ENCODE data around the gene LZIC.

DNA sequence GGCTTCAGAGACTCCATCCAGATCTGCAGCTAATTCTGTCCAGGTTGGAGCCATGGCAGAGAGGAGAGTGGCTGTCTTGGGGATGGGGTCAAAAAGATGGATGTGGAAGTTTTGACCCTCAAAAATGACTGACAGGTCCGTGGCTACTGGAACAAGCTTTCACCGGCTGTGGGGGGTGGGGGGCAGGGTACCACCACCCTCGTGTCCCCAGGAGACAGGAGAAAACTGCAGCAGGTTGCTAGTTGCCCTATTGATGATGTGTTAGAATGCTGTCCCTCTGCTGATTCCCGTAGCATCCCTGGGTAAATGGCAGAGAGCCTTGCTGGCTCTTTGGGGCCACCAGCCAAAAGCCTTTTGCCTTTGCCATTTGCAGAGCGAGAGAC is 30.1 kb upstream of the GPR157 start:
- PRO-cap, 2 experiments: no peak in any of the 2 experiments

DNA sequence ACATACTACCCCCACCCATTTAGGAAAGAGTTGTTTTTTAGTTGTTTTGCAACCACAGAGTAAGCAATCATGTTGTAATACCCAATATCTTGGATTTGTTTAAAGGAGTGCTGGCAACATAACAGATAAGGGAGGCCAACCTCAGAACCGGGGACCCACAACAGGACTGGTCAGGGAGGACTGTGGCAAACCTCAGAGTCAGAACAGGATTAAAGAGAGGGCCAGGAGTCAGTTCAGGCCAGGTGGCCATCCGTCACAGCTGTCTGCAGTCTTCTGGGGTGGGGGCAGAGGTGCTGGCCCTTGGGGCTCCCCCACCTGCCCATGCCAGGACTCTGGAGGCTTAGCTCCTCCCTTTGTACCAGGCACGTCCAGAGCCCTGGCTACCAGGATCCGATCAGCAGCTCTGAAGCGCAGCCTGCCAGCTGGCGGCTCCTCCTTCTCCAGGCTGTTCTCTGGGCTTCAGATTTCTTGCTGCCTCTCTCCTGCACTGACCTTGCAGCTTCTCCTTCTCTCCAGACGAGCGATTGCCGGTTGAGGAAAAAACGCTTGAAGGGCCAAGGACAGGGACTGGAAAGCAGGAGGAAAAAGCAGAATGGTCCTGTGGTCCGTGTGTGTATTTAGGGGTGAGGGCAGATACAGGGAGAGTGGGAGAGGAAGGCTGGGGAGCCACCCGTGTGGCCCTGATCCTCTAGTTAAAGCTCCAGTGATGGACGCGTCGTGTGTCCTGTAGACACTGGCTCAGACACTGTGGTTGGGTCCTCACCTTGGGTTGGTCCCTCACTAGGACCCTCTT is 8.0 kb downstream of the H6PD start:
- PRO-cap, 2 experiments: no peak in any of the 2 experiments

DNA sequence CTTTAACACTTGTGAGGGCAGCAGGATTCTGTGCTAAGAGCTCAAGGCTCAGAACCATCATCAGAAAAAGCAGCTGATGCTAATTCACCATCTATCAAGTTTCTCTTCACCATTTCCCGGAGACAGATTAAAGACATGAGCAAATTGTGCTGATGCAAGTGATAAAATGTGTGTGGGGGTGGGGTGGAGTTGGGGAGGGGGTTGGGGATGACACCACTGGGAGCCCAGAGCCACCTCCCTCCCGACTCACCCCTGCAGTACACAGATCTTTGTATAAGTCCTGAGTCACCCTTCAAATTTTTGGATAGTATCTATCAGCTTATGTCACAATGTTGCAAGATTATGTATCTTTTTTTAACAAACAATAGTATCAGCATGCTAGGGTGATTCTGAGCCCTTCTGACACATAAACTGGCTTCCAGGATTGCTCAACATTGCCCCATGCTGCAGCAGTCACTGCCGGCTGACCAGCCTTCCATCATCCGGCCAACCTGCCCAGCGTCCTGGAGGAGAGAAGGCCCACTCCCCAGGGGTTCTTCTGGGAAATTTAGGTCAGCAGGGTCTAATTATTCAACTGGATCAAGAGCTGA is 2.7 kb upstream of the SPSB1 start:
- PRO-cap, 2 experiments: no peak in any of the 2 experiments

DNA sequence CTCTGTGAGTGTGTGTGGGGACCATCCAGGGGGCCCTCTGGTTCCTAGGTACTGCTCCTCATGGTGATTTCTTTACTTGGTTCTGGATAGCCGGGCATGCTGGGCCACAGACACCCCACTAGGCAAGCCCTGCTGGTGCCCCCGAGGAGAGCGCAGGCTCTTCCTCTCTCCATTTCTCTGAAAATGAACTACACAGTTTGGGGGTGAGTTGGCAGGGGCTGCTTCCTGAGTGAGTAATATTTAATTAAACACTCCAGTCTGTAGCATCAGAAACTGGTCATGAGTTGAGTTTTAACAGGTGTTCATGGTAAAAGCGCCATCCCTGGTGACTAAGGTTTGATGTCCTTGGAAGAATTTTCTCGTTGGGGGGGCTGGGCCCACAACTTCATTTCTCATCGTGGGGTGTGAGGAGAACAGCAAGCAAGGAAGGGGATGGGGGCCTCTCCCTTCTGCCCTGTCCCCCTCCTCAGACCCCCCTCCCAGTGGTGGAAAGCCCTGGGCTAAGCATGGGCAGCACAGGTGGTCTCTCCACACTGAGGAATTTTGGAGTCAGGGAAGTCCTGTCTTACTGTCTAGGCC is 1.8 kb downstream of the SPSB1 start:
- PRO-cap, 2 experiments: no peak in any of the 2 experiments

GRCh38 chr1:9297608-9298289 is 5.1 kb downstream of the SPSB1 start:
- PRO-cap, 2 experiments: no peak in any of the 2 experiments

- PRO-cap, 2 experiments: peak in 1 of 2 experiments; most common plus-strand start chr1:9305939 (in 1)
Observed at GRCh38 chr1:9305412-9306379, 13.0 kb downstream of the SPSB1 start.

DNA sequence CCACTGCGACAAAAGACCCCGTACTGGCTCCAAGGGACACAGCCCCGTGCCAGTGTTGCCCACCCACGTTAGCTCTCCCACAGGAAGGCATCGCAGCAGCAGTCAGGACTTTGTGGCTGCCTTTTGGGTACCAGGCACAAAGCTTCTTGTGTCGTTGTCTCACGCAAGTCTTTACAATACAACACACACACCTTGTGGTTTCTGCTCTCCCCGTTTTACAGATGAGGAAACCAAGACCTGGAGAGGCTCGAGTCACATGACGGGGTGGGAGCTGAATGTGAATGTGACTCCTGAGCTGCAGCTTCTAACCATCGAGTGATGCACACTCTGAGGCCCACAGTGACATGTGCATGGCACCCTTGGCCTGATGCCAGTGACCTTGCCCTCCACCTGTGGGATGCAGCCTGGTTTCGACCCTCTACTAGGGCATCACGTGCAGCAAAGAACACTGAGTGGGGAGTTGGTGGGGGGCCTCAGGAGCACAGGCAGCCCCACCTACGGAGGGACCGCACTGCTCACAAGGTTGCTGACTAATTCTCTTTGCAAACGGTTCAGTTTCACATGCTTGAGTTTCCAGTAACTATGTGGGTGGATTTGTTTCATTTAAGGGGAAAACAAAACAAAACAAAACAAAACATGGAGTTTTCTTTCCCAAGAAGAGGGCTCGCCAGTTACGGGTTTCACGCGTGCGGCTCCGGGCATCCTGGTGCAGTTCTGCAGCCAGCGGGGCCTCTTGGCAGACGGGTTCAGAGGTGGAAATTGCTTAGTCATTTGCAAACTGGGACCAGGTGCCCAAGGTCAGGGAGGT is 22.8 kb downstream of the SPSB1 start:
- PRO-cap, 2 experiments: no peak in any of the 2 experiments

DNA sequence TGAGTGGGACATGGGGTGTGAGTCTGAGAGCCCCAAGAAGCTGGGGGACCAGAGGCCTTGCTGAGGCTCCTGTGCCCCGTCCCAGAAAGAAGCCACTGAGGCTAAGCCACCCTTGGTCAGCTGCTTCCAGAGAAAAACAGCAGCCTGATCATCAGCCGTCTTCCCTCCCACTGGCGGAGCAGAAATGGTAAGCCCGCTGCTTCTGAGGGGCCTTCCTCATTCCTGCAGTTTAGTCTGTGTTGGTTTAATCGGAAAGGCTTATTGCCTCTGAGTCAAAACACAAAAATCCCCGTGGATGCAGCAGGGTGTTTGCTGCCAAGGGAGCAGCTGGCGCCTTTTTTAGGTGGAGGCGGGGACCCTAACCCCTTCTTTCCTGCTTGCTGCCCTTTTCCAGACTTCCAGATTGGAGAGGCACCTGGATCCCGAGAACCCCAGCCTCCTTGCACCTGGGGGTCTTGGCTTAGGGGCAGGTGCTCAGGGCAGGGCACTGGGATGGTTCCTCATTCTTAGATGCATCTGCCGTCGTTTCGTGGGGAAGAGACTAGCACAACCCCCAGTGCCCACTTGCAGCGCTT is 34.0 kb downstream of the SPSB1 start:
- PRO-cap, 2 experiments: no peak in any of the 2 experiments

- PRO-cap, 2 experiments: no peak in any of the 2 experiments
Observed at GRCh38 chr1:9363105-9363521, 70.4 kb downstream of the SPSB1 start.

GRCh38 chr1:9384521-9385336 is 92.0 kb downstream of the SPSB1 start:
- PRO-cap, 2 experiments: no peak in any of the 2 experiments

DNA sequence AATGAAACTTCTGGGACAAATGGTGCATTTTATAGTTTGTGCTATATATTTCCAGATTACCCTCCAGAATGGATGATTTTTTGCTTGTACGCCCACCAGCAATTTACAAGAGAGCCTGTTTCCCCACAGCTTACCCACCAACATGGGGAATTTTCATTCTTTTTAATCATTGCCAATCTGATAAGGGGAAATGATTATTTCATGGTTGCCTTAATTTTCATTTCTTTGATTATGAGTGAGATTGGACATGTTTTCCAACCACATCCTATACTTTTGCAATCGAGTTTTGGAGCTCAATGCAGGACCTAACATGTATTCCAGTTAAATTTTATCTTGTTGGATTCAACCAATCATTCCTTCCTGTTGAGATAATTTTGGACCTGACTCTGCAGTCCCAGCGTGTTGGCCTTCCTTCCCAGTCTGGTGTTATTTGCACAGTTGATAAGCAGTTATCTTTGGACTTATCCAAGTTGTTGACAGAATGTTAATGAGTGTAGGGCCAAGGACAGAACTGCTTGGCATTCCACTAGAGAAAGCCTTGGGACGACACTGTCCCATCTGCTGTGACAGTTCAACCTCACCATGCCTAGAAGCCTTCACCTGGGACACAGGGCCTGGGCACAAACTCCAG is 104.3 kb upstream of the SLC25A33 start:
- PRO-cap, 2 experiments: no peak in any of the 2 experiments

DNA sequence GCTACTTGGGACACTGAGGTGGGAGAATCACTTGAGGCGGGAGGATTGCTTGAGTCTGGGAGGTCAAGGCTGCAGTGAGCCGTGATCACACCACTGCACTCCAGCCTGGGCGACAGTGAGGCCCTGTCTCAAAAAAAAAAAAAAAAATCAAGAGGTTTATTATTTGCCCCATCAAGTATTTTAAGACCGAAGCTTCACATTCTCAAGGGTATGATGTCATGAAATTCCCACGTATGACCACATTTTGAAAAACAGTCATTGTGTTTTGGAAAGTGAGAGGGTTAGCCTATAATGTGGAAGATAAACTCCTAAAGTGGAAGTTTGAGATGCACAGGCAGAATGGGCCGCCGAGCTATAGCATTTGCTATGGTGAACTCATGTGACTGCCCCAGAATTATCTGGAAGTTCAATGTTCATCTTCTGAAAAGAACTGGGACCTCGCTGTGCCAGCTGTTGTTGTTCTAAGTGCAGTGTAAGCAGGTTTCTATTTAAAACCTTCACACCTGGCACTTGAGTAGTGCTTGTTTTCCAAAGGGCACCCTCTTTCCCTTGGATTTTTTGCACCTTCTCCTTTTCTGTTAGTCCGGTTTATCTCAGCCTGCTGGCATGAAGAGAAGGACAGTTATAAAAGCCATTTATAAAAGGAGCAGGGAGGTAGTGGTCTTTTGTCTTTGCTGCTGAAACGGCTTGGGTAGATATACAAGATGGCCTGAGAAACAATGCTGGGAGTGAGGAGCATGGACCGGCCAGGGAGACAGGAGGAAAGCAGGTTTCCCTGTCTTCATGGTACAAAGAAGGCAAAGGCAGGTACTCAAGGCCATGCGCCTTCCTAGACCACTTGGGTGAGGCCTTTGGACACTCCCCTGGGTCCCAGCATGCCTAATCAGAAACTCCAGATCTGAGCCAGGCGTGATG is 96.8 kb upstream of the SLC25A33 start:
- PRO-cap, 2 experiments: no peak in any of the 2 experiments

DNA sequence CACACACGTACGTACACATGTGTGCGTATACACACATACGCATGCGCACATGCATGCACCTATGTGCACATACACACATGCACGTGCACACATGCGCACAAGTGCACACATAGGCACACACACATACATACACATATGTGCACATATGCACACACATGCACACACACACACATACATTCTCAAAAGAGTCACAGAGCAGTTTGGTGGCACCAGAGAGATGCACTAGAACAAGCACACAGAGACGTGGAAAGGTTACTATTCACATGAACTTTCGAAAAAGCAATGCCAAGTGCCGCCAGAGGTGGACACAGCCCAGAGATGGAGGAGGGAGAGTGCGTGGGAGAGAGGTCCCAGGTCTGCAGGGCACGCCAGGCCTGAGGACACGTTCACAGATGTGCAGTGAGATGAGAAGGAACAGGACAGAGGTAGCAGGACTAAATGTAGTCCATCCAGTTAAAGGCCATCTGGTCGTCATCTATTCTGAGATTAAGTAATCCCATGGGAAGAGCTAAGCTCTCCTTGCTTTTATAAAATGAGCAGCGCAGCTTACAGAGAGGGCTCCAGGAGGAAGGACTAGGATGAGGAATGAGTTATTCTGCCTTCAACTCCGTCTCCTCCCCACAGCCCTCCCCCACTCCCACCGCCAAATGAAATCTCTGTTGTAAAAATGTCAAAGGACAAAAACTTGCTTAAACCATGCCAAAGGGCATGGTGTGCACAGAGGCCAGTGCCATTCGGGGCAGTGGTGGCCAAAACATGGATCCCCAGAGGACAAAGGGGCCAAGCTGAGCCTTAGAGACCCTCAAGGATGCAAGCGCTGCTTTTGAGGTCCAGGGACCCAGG is 85.5 kb upstream of the SLC25A33 start:
- PRO-cap, 2 experiments: no peak in any of the 2 experiments

GRCh38 chr1:9539135-9539313 is 241 bp upstream of the SLC25A33 start:
- PRO-cap, 2 experiments: peak in 2 of 2 experiments; most common minus-strand start chr1:9539234 (in 1)

- PRO-cap, 2 experiments: no peak in any of the 2 experiments
Observed at GRCh38 chr1:9688962-9689738, 37.6 kb downstream of the PIK3CD start.

DNA sequence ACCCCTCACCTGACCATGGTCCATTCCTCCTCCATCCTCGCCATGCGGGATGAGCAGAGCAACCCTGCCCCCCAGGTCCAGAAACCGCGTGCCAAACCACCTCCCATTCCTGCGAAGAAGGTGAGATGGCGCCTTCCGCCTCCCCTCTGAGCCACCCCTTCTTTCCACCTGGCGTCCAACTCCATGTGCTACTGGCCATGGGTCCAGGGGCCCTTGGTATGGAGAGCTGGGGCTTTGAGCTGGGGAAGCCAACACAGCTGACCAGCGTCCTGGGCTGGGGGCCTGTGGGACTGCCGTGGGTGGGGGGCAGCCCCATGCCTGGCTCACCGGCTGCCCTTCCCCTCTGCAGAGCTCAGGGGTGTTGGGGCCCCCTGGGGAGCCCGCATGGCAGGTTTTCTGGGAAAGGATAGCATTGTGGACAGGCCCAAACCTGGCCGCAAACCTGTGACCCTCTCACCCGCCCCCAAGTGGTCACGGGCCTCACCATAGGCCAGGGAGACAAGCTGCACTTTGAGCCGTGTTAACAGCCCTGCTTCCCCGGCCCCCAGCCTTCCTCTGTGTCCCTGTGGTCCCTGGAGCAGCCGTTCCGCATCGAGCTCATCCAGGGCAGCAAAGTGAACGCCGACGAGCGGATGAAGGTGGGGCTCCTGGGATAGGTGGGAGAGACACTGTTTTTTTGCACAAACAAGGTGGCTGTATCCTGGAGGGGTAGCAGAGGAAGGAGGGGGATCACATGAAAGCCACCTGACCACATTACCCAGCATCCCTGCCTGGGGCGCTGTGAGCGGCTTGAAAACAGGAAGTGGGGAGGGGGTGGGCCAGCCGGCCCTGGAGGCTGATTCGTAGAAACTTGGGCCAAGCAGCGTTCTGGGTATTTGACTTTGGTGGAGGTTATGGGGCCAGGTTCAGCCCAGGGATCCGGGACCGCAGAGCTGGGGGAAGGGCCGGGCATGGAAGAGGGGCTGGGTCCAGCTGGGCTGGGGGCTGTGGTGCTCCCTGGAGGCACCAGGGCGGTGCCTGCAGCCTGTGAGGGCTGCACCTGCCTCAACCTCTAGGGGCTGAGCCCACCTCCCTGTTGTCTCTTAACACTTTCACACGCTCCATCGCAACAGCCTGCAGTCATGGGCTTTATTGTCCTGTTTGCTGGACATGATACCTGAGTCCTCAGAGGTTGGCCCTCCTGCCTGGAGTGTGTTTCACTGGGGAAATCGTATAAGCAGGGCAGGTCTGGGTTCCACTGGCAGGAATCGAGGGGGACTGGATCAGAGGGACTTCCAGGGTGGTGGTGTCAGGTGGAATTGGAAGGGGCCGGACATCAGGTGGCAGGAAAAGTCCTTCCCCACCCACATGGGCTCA is 65.9 kb downstream of the PIK3CD start:
- PRO-cap, 2 experiments: no peak in any of the 2 experiments

- PRO-cap, 2 experiments: no peak in any of the 2 experiments
Observed at GRCh38 chr1:9749222-9750020, 74.3 kb downstream of the CLSTN1 start.

DNA sequence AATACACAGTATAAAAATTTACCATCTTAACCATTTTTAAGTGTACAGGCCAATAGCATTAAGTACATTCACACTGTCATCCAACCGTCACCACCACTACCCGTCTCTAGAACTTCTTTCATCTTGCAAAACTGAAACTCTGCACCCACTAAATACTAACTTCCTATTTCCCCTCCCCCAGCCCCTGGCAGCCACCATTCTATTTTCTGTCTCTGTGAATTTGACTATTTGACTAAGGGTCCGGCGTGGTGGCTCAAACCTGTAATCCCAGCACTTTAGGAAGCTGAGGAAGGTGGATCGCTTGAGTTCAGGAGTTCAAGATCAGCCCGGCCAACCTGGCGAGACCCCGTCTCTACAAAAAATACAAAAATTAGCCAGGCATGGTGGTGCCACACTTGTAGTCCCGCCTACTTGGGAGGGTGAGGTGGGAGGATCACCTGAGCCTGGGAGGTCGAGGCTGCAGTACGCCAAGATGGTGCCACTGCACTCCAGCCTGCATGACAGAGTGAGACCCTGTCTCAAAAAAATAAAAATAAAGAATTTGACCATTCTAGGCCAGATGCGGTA is 35.9 kb downstream of the CLSTN1 start:
- PRO-cap, 2 experiments: no peak in any of the 2 experiments

GRCh38 chr1:9825051-9826210 is 1.7 kb upstream of the CLSTN1 start:
- PRO-cap, 2 experiments: peak in 2 of 2 experiments; most common plus-strand start chr1:9825615 (in 2); most common minus-strand start chr1:9825490 (in 1)

DNA sequence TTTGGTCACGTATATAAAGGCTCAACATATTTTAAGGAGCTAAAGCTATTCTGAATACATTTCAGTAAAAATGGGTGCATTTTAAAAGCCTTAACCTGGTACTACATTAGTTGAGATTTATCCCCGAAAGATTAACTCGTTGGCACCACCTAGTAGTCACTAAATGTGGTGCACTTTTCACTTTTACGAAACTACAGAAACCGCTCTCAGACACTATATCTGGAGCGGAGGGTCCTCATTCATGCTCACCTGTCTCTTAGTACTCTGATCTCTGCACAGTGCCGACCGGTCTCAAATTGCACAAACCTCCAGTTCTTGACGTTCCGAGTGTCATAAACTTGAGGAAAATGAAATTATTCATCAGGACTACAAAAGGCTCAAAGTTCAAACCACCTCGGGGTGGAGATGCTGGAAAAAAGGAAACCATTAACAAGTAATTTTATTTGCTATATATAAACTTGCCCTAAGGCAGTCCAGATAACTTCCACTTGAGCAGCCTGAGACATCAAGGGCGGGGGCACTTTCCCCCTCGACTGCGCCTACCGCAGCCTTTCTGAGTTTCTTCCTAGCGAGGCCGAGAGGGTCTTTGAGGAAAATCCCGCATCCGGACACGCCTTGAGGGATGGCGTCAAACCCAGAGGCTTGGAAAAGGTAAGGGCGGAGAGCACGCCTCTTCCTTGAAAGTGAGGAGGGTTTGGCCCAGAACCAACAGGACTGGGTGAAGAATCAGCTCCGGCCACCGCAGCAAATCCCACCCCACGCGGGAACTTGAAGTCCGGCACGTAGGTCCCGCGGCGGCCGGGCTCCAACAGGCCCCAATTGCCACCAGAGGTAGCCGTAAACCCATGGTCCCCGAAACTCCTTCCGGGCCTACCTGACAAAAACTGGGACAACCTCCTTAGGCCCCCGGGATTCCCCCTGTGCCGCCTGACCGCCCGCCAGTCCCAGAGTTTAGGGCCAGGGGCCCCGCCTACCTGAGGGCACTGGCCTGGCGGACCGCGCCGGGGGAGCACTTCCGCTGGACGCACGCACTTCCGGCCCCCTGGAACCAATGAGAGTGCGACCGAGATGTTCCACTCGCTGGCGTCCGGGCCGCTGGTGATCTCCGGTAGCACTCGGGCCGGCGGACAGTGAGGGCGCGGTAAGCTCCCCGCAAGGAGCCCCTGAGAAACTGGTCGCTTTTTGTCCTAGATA is at the start of gene LZIC:
TSS of gene LZIC (minus strand) at position 1,017 of the 1,194 bp plus-strand sequence.
- PRO-cap, 2 experiments: peak in 2 of 2 experiments; most common plus-strand start position 1,114 of the sequence (in 2); most common minus-strand start position 953 of the sequence (in 2)

Data from monocyte (primary cell).